ENCODE results near the genes DDX19B and ATXN1L.

DNA sequence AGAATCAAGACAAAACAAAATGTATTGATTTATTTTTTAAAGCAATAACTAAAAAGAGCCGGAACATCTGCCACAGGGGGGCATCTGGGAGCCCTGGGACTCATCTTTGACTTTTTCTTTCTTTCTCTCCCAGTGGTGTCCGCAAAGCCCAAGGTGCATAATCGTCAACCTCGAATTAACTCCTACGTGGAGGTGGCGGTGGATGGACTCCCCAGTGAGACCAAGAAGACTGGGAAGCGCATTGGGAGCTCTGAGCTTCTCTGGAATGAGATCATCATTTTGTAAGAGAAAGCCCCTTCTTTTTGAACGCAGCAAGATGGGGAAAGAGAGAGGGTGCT lies 36.4 kb downstream of the WWP2 start:
- PRO-cap: no peak
- RRBS: no CpG with 5 or more reads among the region's 8 CpGs

GRCh38 chr16:69822256-69822708 lies 60.1 kb downstream of the WWP2 start:
- PRO-cap: no peak
- RRBS: no CpG with 5 or more reads among the region's 7 CpGs

GRCh38 chr16:69839967-69840638 lies 78.0 kb downstream of the WWP2 start:
- PRO-cap: no peak
- RRBS: no CpG with 5 or more reads among the region's 10 CpGs

- PRO-cap: no peak
- RRBS: no CpG with 5 or more reads among the region's 11 CpGs
Observed at GRCh38 chr16:70252391-70252680, 596 bp upstream of the EXOSC6 start.

DNA sequence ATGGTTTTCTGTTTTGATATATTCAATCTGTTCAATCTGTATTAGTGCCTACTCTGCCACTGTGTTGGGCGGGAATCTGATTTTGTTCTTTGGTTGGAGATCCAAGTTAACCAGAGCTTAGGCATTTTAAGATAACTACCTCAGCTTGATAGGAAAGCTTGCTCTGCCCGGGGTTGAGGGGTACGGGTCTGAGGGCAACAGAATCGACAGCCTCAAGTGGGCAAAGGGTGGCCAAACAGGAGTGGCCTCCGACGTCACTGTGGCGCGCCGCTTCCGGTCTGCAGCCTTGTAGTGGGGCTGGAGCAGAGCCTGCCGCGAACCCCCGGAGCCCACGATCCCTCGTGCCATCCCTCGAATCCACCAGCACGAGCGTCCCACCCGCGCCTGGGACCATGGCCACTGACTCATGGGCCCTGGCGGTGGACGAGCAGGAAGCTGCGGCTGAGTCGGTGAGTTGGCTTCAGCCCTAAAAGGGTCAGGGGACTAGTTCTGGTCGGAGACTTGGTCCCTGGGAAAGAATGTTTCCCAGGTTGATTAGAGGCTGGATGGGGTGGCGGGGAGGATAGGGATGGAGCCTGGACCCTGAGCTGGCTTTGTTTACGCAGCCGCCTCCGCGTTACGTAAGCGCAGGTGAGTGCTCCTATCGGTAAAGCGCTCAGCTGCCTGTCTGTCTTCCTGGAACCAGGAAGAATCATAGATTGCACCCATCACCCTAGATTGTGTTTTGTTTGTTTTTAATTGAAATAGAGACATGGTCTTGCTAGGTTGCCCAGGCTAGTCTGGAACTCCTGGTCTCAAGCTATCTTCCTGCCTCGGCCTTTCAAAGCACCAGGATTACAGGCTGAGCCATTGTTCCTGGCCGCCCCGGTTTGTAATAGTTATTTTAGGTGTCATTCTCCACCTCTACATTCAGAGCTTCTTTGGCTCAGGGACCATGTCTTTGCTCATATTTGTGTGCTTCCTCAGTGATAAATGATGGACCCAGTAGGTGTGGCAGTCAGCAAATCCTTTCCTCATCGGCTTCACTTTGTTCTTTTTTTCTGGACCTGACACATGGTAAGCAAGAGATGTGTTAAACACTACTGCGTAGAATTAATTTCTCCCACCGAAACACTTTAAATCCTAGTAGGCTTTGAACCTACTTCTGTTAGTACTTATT lies at the start of gene DDX19B:
TSS of gene DDX19B (plus strand) at position 281 of the 1,159 bp plus-strand sequence.
- PRO-cap: bidirectional peak, plus-strand start at position 283 of the sequence, minus-strand start at position 190 of the sequence; bidirectional peak, plus-strand start at position 668 of the sequence, minus-strand start at position 618 of the sequence
- RRBS: under 1% methylated on average over 6 of the region's 40 CpGs

- PRO-cap: no peak
- RRBS: no CpG with 5 or more reads among the region's 4 CpGs
Observed at GRCh38 chr16:70380228-70380400, 33.4 kb downstream of the DDX19A start.

DNA sequence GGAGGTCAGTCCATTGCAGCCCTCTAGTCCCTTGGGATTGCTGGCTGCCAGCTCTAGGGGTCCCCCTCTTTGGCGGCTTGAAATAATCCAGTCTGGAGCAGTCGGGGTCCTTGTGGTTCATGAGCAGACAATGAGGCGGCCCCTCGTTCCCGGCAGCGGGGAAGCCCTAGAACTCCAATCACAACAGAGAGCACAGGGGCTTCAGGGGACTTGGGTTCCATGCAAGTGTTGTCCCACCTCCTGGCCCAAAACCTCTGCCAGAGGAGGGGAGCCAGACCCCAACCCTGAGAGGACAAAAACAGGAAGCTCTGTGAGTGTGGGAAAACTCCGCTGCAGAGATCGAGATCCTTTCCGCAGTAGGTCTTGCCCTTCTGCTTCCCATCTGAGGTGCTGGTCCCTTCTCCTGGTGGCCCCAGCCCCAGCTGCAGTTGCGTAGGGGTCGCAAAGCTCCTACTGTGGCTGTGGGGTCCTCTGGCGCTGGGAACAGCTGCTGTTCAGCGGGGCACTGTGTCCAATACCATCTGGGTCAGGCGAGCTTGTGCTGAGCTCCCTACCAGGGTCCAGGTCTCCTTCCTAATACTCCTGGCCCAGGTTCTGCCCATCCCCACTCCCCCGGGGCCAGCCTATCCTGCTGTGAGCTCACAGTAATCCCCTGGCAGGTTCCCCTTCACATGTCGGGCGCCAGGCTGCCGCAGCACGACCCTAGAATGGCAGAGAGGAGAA lies 39.9 kb downstream of the ST3GAL2 start:
- PRO-cap: no peak
- RRBS: no CpG with 5 or more reads among the region's 19 CpGs

GRCh38 chr16:70438044-70438501 lies 827 bp downstream of the ST3GAL2 start:
- PRO-cap: no peak
- RRBS: no CpG with 5 or more reads among the region's 11 CpGs

GRCh38 chr16:70621446-70621794 lies 24.9 kb upstream of the IL34 start:
- PRO-cap: no peak
- RRBS: no CpG with 5 or more reads among the region's 10 CpGs

- PRO-cap: no peak
- RRBS: no CpG with 5 or more reads among the region's 10 CpGs
Observed at GRCh38 chr16:70647051-70647250, 592 bp downstream of the IL34 start.

GRCh38 chr16:70700555-70701233 lies 14.8 kb upstream of the MTSS2 start:
- PRO-cap: no peak
- RRBS: 87% methylated on average over 5 of the region's 14 CpGs

- PRO-cap: no peak
- RRBS: no CpG with 5 or more reads among the region's 36 CpGs
Observed at GRCh38 chr16:70710678-70712054, 25.3 kb upstream of the MTSS2 start.

DNA sequence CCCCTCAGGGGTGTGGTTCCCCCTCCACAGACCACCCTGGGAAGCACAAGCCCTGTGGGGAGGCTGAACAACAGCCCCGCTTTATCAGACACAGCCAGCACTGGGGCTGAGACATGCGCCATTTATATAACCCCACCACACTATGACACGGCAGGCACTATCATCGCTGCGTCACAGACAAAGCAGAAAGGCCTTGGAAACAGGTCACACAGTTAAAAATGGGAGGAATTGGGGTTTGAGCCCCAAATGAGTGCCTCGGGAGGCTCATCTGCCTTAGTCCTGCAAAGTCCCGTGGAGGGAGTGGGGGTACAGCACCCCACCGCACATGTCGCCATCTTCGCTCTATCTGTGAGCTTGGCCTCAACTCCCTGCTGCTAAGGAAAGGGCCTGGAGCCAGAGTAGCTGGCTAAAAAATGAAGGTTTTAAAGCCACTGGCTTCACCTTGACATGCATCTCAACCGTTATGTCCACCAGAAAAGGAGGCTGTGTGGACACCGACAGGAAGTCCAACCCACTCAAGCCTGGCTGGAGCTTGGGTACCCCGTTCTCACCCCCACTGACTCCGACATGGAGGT lies 40.6 kb upstream of the MTSS2 start:
- PRO-cap: no peak
- RRBS: no CpG with 5 or more reads among the region's 14 CpGs

- PRO-cap: no peak
- RRBS: no CpG with 5 or more reads among the region's 13 CpGs
Observed at GRCh38 chr16:70735082-70735862, 49.4 kb upstream of the MTSS2 start.

- PRO-cap: no peak
- RRBS: no CpG with 5 or more reads among the region's 1 CpG
Observed at GRCh38 chr16:71288162-71288558, 1.0 kb downstream of the CMTR2 start.

- PRO-cap: no peak
- RRBS: no CpG with 5 or more reads among the region's 4 CpGs
Observed at GRCh38 chr16:71513286-71514328, 12.6 kb upstream of the CHST4 start.

DNA sequence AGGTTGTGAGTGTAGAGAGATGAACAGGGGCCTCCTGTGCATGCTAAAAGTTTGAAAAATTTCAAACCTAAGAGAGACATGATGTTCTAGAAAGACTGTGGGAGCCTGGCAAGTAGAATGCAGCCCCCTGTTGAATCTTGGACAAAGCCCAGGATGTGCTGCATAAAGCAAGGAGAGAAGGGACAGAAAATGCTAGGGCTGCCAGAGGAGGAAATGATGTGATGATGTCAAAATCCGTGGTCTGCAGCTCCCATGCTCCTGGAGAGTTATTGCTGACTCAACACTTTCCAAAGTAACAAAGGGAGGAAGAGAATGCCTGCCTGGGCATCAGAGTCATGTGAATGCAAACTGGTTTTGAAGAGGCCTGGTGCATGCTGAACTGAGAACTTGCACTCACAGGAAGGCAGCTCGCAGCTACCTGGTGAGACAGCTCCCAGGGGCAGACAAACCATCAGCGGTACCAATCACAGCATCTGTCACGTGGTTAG lies 2.7 kb downstream of the MARVELD3 start:
- PRO-cap: no peak
- RRBS: no CpG with 5 or more reads among the region's 4 CpGs

GRCh38 chr16:71687699-71688182 lies 36.8 kb downstream of the PHLPP2 start:
- PRO-cap: no peak
- RRBS: no CpG with 5 or more reads among the region's 3 CpGs

- PRO-cap: bidirectional peak, plus-strand start at chr16:71808398, minus-strand start at chr16:71808317
- RRBS: under 1% methylated on average over 18 of the region's 43 CpGs
Observed at GRCh38 chr16:71807918-71808579, 585 bp downstream of the AP1G1 start.

DNA sequence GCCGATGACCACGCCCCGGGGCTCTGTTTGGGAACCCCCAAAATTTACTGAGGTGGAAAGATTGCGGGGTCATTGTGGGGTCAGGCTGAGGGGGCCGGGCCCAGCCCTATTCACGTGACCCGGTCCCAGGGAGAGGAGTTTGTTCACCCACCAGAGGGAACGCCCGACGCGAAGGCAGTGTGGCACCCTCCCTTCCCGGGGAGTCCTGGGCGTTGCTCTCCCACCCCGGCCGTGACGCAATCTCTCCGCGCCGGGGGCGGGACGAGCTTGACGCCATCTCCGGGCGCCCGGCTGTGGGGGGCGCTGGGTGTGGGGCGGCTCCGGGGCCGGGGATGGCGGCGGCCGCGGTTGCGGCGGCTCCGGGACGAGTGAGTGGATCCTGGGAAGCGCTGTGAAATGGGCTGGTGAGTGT lies at the start of gene ATXN1L:
TSS of gene ATXN1L (plus strand) at position 276 of the 412 bp plus-strand sequence.
- PRO-cap: bidirectional peak, plus-strand start at position 276 of the sequence, minus-strand start at position 207 of the sequence
- RRBS: 2% methylated on average over 11 of the region's 38 CpGs